Subcutaneous preadipocyte (primary cell): Measurements from ENCODE around the genes CXCL9, CXCL10, ART3 and CCNI.

DNA sequence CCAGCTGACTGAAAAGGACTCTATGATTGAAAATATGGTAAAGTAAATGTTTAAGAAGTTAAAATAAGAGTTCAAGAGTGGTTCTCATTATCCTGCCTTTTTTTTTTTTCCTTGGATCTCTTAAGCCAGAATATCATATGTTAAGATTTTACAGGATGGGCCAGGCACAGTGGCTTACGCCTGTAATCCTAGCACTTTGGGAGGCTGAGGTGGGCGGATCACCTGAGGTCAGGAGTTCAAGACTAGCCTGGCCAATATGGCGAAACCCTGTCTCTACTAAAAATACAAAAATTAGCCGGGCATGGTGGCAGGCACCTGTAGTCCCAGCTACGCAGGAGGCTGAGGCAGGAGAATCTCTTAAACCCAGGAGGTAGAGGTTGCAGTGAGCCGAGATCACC, 80.9 kb downstream of the USO1 start:
- CAGE, long polyA plus RNA: no peak

GRCh38 chr4:76002150-76002510, 5.2 kb downstream of the CXCL9 start:
- CAGE, long polyA plus RNA: no peak

GRCh38 chr4:76007241-76007570, at the start of gene CXCL9:
TSS of gene CXCL9 (minus strand) at chr4:76007509.
- CAGE, long polyA plus RNA: no peak

GRCh38 chr4:76010805-76011439, 3.6 kb upstream of the CXCL9 start:
- CAGE, long polyA plus RNA: no peak

- CAGE, long polyA plus RNA: no peak
Observed at GRCh38 chr4:76023383-76023769, at the start of gene CXCL10. TSS of gene CXCL10 (minus strand) at chr4:76023497.

- CAGE, long polyA plus RNA: no peak
Observed at GRCh38 chr4:76074094-76075020, at the start of gene ART3. TSS of gene ART3 (plus strand) at chr4:76074709.

GRCh38 chr4:76179494-76180248, 31.5 kb upstream of the NUP54 start:
- CAGE, long polyA plus RNA: no peak

- CAGE, long polyA plus RNA: no peak
Observed at GRCh38 chr4:76199609-76200185, 13.9 kb downstream of the SCARB2 start.

GRCh38 chr4:76206488-76207034, 7.1 kb downstream of the SCARB2 start:
- CAGE, long polyA plus RNA: no peak

- CAGE, long polyA plus RNA: no peak
Observed at GRCh38 chr4:76305609-76305841, 1.0 kb upstream of the STBD1 start.

DNA sequence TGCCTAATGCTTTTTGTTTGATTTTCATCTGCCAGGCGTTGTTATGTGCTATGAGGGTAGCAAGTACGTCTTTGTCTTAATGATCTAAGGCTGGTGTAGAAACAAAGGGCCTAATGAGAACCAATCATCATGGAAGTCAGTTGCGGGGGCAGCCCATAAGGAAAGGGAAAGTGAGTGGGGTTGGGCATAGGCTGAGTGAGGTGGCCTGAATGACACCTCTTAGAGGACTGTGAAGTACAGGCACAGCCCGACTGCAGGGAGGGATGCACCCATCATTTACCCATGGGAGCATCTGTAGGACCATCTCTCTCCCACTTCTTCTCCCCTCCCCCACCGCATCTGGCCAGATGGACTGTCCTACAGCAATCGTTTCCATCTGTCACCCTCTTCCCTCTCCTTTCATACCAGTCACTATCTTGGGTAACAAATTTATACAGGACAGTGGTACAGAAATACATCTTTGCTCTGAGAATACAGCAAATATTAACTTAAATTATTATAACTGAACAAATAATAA, 4.1 kb downstream of the STBD1 start:
- CAGE, long polyA plus RNA: no peak

DNA sequence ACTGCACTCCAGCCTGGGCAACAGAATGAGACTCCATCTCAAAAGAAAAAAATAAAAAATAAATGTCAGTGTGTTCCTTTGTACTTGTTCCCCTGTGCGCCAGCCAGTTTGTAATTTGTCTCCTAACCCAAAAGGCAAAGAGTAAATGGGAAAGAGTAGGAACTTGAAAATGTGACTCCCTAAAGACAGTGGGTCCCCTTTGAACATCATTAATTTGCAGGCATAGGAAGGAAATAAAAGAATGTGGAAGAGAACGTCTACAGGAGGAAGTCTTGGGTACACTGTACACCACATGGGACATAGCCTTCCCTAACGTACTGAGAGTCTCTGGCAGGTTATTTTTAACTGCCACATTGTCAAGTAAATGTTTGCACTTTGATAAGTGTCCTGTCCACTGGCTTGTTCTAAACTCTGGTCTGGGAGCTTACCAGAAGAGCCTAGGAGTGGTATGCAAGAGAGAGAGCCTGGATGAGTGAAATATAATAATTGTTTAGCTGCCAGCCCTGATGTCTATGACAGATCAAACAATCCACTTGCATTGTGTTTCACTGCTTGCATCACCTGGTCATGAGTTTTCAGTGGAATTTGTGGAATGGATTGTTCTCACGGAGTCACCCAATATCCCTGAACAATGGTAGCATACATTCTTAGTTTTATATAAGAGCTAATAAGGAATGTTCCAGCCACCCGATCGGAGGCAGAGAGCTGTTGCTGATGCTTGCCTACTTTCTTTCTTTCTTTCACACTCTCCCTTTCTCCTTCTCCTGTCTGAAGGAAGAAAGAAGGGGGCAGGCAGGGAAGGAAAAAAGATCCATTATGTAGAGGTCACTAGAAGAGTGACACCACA, 91.5 kb downstream of the SHROOM3 start:
- CAGE, long polyA plus RNA: no peak

GRCh38 chr4:76624001-76624833, 189.2 kb downstream of the SHROOM3 start:
- CAGE, long polyA plus RNA: no peak

- CAGE, long polyA plus RNA: no peak
Observed at GRCh38 chr4:76695896-76696612, 201.9 kb downstream of the SOWAHB start.

GRCh38 chr4:76831351-76832485, 66.2 kb downstream of the SOWAHB start:
- CAGE, long polyA plus RNA: no peak

GRCh38 chr4:76896325-76897128, 1.4 kb downstream of the SOWAHB start:
- CAGE, long polyA plus RNA: no peak

DNA sequence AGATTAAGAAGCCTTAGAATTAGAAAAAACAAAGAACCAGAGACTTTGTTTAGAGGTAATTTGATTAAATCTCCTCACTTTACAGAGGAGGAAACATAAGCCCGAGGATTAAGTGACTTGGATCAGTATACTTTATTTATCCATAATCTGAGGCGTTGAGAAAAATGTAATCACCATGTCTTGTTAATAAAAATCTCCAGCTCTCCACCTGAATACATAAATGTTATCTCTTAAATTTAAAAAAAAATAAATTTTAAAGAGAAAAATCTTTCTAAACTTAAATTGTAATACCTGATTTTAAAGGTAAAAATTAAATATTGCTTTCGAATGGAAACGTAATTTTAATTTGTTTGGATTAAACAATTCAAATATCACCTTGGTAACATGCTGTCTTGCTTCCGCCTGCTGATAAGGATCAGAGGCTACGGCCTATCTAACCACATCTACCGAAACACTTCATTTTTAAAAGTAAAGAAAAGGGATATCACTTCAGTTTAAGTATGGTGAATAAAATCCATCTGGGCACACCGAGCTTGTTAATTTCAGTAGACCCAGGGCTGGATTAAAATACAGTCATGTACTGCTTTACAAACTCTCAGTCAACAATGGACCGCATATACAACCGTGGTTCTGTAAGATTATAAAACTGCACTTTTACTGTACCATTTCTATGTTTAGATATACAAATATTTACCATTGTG, 39.6 kb downstream of the SEPTIN11 start:
- CAGE, long polyA plus RNA: no peak

- CAGE, long polyA plus RNA: no peak
Observed at GRCh38 chr4:77022665-77023338, 53.0 kb downstream of the CCNI start.

DNA sequence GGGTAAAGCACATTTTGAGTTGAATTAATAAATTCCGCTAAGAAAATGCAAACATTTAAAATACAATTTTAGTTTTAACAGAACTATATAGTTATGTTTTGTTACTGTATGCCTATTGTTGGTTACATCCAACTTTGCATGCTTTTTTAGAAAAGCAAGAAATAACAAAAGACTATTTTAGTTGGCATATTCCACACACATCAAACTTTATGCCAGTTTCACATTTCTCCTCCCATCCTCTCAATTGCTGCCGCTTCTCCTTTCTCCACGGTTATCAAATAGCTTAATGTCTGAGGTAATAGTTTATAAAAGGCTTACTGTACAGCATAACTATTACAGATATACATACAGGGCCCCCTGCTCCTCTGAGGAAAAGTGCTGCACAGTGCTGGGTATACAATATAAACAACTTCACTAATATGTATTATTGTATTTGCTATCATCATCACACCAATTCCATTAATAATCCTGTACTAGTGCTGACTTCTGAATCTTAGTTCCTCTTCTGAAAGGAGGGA, 2.7 kb downstream of the CCNI start:
- CAGE, long polyA plus RNA: no peak

GRCh38 chr4:77075869-77076554, at the start of gene CCNI:
TSS of gene CCNI (minus strand) at chr4:77075989.
- CAGE, long polyA plus RNA: no peak